ENCODE measurements around the gene PEX16.

- PRO-cap, 3 experiments: no peak in any of the 3 experiments
- RAMPAGE, long total RNA, 4 experiments: no peak in any of the 4 experiments
- RRBS: no CpG with 5 or more reads among the region's 24 CpGs
Measured at GRCh38 chr11:44932146-44933120, 18.2 kb downstream of the TP53I11 start.

DNA sequence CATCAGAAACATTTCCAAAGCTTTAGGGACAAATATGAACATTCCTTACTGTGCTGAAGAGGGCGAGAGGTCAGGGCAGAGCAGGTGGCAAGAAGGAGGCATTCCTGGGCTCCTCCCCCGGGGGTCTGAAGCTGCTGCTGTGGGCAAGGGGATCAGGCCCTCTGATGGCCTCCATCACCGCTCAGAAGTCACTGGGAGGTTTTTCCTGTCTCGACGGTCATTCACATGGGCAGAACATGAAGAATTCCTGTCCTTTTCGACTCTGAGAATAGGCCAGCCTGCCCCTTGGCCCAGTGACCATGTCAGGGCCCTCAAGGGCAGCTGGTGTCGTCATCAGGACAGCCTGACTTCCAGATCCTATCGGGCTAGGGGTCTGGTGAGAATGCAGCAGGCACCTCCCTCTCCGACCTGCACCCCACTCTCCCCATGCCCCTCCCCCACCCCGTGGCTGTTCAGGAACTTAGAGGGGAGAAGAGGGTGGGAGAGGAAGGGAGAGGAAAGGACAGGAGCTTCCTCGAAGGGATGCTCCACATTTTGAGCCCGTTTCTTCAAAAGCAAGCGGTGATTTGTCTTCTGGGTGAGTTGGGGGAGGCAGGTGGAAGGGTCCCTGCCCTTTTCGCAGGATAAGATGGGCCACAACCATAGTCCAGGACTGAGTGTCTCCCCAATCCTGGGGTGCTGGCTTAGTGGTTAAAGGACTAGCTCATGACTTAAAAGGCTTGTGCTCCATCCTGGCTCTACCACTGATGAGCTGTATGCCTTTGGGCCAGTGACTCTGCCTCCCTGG is 3.5 kb downstream of the TP53I11 start:
- PRO-cap, 3 experiments: no peak in any of the 3 experiments
- RAMPAGE, long total RNA, 4 experiments: no peak in any of the 4 experiments
- RRBS: no CpG with 5 or more reads among the region's 14 CpGs

DNA sequence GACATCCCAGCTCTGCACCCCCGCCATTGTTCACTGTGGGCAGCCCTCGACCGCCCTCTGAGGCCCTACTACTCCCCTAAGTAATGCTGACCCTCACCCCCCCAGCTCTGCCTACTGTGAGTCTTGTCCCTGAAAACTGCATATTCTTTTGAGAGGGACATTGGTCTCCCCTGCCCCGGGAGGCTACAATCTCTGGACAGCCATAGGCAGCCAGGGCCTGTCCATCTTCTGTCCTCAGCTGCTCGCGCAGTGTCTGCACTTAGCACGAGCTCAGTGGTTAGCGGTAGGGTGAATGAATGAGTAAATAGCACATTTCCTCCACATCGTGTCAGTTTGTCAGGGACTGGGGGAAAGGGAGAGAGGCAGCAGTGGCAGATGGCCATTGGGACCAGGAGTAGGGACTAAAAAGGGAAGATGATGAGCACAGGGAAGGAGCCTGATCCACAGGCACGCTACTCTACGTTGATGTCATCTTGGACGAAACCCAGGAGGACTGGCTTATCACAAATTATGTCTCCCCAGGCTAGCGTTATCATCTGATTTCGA is 97.7 kb upstream of the PRDM11 start:
- PRO-cap, 3 experiments: peak in 1 of 3 experiments; most common minus-strand start position 403 of the sequence (in 1)
- RAMPAGE, long total RNA, 4 experiments: no peak in any of the 4 experiments
- RRBS: no CpG with 5 or more reads among the region's 14 CpGs

DNA sequence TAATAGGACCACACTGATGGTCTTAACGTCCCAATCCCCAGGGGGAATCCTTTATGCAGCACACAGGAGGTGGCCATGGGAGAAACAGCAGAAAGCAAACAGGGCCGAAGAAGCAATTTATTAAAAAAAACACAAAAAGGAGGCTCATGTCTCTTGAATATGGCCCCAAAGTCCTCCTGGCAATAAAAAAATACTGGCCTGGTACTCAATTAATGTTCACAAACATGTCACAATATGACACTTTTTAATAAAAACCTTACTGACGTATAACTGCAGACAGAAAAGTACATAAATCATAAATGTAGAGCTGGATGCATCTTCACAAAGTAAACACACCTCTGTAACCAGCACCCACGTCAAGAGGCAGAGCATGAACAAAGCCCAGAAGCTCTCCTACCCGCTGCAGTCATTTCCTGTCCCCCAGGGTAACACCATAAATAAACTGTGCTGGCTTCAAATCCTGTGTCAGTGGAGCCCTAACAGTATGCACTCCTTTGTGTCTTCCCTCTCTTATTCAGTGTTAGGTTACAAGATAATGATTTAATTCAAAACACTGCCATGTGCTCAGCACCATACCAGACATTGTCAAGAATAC is 5.8 kb downstream of the SYT13 start:
- PRO-cap, 3 experiments: peak in 1 of 3 experiments; most common plus-strand start position 468 of the sequence (in 1)
- RAMPAGE, long total RNA, 4 experiments: no peak in any of the 4 experiments
- RRBS: no CpG with 5 or more reads among the region's 5 CpGs

DNA sequence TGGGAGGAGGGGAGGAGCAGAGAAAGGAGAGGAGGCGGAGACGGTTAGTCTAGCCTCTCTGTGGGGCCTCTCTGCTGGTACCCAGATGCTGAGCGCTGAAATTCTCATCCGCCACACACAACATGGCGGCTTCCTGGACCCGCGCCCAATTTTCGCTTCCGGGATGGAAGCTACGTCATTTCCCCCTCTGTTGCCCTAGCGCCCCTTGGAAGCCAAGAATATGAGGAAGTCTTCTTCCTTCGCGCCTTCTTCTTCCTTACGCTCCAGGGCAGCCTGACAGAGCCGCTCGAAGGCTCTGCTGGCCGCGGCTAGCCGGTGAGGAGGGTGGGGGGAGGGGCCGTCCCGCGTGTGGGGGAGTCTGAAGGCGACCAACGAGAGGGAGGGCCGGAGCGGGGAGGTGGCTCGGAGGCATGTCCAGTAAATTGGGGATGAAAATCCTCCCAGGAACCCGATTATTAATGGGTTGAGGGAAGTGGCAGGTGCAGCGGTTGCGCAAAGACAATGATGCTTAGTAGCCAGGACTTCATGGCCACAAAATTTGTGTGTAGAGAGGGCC is 69.2 kb upstream of the SYT13 start:
- PRO-cap, 3 experiments: no peak in any of the 3 experiments
- RAMPAGE, long total RNA, 4 experiments: start-site peak on the plus strand in 2 of 4 experiments, centred at position 193 of the sequence, 21 to 43 reads per replicate
- RRBS: 2% methylated on average over 7 of the region's 30 CpGs

DNA sequence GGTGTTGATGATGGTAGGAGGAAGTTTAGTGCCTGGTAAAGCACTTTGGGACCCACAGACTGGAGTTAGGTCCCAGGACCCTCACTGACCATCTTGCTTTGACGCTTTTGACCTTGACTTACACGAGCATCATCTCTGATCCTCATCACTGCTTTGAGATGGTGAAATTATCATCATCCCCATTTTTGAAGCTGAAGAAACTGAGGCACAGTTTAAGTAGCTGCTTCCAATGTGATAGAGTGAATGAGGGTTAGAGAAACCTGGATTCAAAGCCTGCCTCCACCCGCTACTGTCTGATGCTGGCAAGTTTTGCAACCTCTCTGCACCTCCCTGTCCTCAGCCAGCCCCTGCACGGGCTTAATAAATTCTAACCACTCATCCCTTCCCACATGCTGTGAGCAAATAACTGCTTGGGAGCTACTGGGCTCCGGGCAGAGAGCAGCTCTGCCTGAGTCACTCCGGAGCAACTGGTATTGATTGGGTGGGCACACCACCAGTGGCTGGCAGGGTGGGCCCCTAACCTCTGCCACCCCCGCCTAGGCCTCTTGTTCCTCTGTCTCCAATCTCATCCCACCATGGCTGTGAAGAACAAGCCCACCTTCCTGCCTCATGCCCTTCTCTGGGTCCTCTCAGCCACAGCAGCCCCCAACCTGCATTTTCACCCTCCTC is 104.2 kb upstream of the SYT13 start:
- PRO-cap, 3 experiments: no peak in any of the 3 experiments
- RAMPAGE, long total RNA, 4 experiments: no peak in any of the 4 experiments
- RRBS: no CpG with 5 or more reads among the region's 7 CpGs

GRCh38 chr11:45740893-45741527 is 63.9 kb upstream of the SLC35C1 start:
- PRO-cap, 3 experiments: no peak in any of the 3 experiments
- RAMPAGE, long total RNA, 4 experiments: no peak in any of the 4 experiments
- RRBS: no CpG with 5 or more reads among the region's 5 CpGs

- PRO-cap, 3 experiments: peak in 3 of 3 experiments; most common minus-strand start chr11:45847181 (in 3)
- RAMPAGE, long total RNA, 4 experiments: no peak in any of the 4 experiments
- RRBS: 1% methylated on average over 9 of the region's 30 CpGs
Measured at GRCh38 chr11:45846306-45847389, 627 bp upstream of the CRY2 start.

GRCh38 chr11:45879985-45880517 is 5.4 kb upstream of the MAPK8IP1 start:
- PRO-cap, 3 experiments: peak in 2 of 3 experiments; most common plus-strand start chr11:45880427 (in 1); most common minus-strand start chr11:45880238 (in 1)
- RAMPAGE, long total RNA, 4 experiments: no peak in any of the 4 experiments
- RRBS: no CpG with 5 or more reads among the region's 5 CpGs

GRCh38 chr11:45906022-45907002 is 759 bp downstream of the FREY1 start:
- PRO-cap, 3 experiments: peak in 2 of 3 experiments; most common plus-strand start chr11:45906470 (in 2); most common minus-strand start chr11:45906101 (in 1)
- RAMPAGE, long total RNA, 4 experiments: start-site peak on the minus strand in 1 of 4 experiments, at chr11:45906094-45906135 at its widest, 10 reads per replicate
- RRBS: no CpG with 5 or more reads among the region's 29 CpGs

GRCh38 chr11:45917670-45918425 is at the start of gene PEX16:
Gene PEX16, minus strand, starts transcription at chr11:45917877.
- PRO-cap, 3 experiments: peak in 3 of 3 experiments; most common plus-strand start chr11:45917923 (in 2); most common minus-strand start chr11:45917875 (in 2)
- RAMPAGE, long total RNA, 4 experiments: start-site peak on the minus strand in 3 of 4 experiments, at chr11:45917829-45918168 at its widest, 23 to 230 reads per replicate
- RRBS: 2% methylated on average over 20 of the region's 50 CpGs

- PRO-cap, 3 experiments: peak in 3 of 3 experiments; most common minus-strand start chr11:45918822 (in 3)
- RAMPAGE, long total RNA, 4 experiments: start-site peak on the minus strand in 1 of 4 experiments, at chr11:45918784-45918838 at its widest, 20 reads per replicate
- RRBS: 2% methylated on average over 6 of the region's 34 CpGs
Measured at GRCh38 chr11:45918426-45919203, 938 bp upstream of the PEX16 start.

GRCh38 chr11:45934401-45934873 is 12.0 kb downstream of the LARGE2 start:
- PRO-cap, 3 experiments: no peak in any of the 3 experiments
- RAMPAGE, long total RNA, 4 experiments: no peak in any of the 4 experiments
- RRBS: no CpG with 5 or more reads among the region's 8 CpGs

DNA sequence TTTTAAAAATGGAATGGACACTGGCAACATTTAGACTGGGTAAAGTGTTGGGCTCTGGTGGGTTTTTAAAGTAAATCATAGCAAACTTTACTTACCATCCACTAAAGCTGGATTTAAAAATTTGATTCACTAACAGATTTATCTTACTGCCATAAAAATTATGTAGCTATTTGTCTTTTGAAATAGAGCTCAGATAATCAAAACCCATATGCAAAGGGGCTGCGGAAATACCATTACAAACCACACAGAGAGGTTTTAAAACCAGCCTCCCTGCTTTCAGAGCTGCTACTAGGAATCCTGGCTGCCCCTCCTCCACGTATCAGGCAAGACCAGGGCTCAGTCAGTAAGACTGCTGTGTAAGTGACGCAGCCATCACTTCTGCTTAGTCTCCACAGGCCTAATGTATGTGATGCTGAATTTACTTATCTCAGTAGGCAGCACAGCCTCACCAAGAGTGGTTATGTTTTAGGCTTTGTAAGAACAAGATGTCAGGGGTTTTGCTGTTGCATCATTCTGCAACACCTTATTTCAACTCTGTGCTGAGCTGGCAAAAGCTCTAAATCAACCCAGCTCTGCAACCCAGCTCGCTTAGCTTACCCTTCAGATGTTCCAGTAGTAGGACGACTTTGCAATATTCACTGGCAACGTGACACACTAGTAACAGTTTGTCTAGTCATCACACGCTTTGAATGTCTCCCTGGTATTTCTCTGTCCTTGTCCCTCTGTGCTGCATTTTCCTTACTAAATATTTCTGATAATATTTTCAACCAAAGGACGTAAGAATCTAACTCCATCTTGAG is 71.9 kb downstream of the LARGE2 start:
- PRO-cap, 3 experiments: no peak in any of the 3 experiments
- RAMPAGE, long total RNA, 4 experiments: no peak in any of the 4 experiments
- RRBS: no CpG with 5 or more reads among the region's 8 CpGs

- PRO-cap, 3 experiments: no peak in any of the 3 experiments
- RAMPAGE, long total RNA, 4 experiments: no peak in any of the 4 experiments
- RRBS: no CpG with 5 or more reads among the region's 1 CpG
Measured at GRCh38 chr11:46106262-46106540, 15.1 kb downstream of the PHF21A start.

GRCh38 chr11:46127130-46127705 is 6.0 kb upstream of the PHF21A start:
- PRO-cap, 3 experiments: no peak in any of the 3 experiments
- RAMPAGE, long total RNA, 4 experiments: no peak in any of the 4 experiments
- RRBS: no CpG with 5 or more reads among the region's 5 CpGs

DNA sequence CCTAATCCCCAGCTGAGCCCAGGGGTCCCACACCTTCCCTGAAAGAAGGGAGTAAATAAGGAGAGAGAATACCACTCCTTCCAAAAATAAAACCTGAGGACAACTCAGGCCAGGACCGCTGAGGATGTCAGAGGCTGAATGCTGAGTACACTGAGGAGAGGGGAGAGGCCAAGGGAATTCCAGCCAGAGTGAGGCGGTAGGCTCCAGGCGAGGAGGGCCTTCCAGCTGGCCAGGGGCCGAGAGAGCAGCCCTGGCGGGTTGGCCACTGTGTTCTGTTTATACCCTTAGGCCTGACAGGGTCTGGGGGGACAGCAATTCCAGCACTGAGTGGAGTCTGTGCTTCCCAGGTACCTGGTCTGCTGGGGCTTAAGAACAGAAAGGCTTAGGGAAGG is 14.3 kb downstream of the CREB3L1 start:
- PRO-cap, 3 experiments: peak in 2 of 3 experiments; most common plus-strand start position 186 of the sequence (in 1); most common minus-strand start position 143 of the sequence (in 2)
- RAMPAGE, long total RNA, 4 experiments: no peak in any of the 4 experiments
- RRBS: no CpG with 5 or more reads among the region's 5 CpGs

GRCh38 chr11:46351599-46352854 is 4.8 kb downstream of the DGKZ start:
- PRO-cap, 3 experiments: peak in 2 of 3 experiments; most common plus-strand start chr11:46352360 (in 2); most common minus-strand start chr11:46352096 (in 1)
- RAMPAGE, long total RNA, 4 experiments: no peak in any of the 4 experiments
- RRBS: 14% methylated on average over 11 of the region's 38 CpGs

GRCh38 chr11:46357170-46358153 is 10.2 kb downstream of the DGKZ start:
- PRO-cap, 3 experiments: no peak in any of the 3 experiments
- RAMPAGE, long total RNA, 4 experiments: no peak in any of the 4 experiments
- RRBS: no CpG with 5 or more reads among the region's 18 CpGs

DNA sequence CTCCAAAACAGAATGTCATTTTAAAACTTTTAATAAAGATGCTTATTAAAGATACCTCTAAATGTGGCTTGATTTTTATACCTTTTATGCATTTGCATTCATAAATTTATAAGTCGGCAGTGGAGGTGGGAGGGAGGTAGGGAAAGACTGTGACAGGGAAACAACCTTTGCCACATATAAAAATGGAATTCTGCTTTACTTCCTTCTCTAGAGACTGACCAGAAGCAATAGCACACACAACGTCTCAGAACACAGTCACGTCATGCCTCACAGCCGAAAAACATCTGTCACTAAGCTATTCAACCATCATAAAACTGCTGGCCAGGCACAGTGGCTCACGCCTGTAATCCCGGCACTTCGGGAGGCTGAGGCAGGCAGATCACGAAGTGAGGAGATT is 100.9 kb upstream of the CHRM4 start:
- PRO-cap, 3 experiments: no peak in any of the 3 experiments
- RAMPAGE, long total RNA, 4 experiments: no peak in any of the 4 experiments
- RRBS: no CpG with 5 or more reads among the region's 8 CpGs